Myometrial cell (primary cell): ENCODE measurements around the gene ACVR2B.

DNA sequence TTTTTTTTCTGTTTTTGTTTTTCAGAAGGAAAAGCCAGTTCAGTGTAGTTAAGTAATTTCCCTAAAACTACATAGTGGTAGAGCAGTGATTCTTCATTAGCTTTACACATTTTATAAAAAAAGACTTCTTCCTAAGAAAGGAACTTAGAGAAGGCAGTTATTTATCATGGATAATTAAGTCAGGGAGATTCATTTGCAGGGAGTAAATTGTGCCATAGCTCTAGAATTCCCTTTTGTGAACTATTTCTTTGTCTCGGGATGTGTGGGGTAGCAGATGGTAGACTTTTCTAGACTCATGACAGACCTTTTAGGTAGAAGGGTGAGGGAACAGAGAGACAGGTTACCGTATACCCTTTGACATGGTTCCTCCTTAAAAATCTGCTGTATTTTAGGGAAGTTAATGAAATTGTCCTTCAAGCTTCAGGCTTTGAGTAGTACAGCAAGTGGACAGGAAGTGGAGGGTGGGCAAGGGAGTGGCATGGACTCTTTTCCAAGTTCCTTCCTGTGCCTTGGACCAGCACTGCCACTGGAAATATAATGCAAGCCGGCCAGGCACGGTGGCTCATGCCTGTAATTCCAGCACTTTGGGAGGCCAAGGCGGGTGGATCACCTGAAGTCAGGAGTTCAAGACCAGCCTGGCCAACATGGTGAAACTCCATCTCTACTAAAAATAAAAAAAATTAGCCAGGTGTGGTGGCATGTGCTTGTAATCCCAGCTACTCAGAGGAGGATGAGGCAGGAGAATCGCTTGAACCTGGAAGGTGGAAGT lies 87.3 kb downstream of the GOLGA4 start:
- RAMPAGE, long total RNA: no peak

- RAMPAGE, long total RNA: no peak
Measured at GRCh38 chr3:37344568-37344901, 101.5 kb downstream of the GOLGA4 start.

DNA sequence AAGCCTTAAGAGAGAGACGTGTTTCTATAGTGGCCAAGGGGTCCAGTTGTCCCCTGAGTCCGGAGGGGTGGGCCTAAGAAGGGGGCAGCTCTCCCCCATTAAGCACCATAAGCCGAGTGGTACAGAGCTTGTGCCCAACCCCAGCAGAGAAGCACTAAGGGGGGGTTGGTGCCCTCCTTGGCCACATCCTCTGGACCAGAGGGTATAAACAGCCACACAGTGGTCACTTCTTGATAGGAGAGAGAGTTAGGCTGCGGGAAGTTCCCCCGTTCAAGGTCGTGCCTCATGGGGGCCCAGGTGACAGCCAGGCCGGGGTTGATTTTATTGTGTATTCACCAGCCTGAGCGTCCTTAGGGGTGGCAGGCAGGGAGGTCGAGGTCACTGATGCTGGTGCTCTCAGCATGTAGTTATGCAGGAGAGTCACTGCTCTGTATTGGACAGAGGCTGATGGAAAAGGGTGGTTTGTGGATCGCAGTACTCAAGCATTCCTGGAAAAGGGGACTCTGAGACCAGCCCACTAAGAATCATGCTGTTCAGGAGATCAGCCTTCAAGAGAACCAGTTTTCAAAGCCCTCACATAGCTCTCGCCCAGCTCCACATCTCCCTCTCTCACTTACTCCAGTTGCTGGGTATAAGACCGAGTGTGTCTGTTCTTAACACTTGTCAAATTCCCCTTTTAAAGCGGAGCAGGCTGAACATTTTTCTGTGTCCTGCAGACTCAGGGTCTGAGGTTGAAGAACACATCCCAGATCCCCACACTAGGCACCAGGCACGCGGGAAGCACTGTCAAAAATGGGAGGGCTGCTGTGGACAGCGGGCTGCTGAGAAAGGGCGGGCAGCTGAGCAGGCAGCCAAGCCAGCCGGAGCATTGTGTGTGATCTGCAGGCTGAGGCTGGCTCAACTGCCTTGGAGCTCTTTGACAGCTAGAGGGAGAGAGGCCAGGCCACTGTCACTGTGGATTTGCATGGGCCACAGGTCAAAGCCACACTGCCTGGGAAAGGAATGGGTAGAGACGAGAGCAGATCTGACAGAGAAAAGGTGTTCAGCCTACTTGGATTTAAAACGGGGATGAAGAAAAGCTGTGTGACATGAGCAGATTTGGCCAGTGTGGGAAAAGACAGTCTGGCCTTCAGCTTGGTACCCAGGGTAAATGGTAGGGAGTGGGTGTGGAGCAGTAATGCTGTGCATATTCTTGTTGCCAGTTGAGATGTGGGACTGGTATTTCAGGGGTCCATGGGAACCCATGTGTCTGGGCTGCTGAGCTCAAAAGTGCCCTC lies 1.8 kb downstream of the ITGA9 start:
- RAMPAGE, long total RNA: no peak

- RAMPAGE, long total RNA: no peak
Measured at GRCh38 chr3:37694338-37694778, 167.3 kb upstream of the CTDSPL start.

DNA sequence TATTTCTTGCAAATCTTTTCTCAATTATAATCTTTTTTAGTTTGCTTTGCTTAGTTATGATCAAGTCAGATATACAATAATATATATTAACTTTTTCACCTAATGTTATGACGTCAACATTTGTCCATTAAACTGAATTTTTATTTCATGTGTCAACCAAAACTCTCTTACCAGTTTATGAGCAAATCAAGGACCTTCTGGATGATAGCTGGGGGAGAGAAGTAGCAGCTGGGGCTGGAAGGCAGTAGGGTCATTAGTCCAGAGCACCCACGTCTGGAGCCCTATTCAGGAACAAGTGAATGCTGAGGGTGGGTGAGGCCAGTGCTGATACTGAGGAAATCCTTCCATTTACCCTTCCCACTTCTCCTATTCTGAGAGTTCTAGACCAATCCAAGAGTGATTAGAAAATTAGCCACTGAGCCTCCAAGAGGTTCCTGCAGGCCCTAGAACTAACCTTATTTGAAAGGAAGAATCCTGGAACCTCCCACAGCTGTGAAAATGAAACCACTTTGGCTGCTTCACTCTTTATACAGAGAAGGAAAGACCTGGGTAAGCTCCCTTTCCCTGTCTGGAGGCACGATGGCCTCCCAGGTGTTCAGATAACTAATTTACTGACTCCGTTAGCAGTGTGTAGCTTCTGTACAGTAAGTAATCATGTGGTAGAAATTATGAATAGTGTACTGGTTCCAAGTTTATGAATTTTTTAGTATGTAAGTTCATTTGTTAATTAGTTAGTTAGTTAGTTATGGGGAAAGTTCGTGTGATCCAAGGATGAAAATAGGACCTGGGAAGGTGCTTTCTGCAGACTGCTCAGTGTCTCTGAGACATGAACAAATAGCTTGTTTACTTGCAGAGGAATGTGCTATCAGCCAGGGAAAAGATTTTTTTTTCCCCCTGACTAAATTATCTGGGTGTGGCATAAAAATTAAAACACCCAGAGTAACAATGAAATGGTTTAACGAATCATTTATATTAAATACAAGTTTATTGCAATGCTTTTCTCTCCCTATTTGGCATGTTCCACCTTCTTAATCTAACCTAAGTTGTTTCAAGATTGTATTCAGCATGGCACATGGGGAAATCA lies 46.0 kb upstream of the VILL start:
- RAMPAGE, long total RNA: no peak

- RAMPAGE, long total RNA: no peak
Measured at GRCh38 chr3:37979940-37980581, 10.5 kb upstream of the VILL start.

- RAMPAGE, long total RNA: no peak
Measured at GRCh38 chr3:37990974-37991866, 634 bp downstream of the VILL start.

- RAMPAGE, long total RNA: no peak
Measured at GRCh38 chr3:37992596-37993193, 2.1 kb downstream of the VILL start.

GRCh38 chr3:38116150-38117117 lies 20.5 kb downstream of the ACAA1 start:
- RAMPAGE, long total RNA: no peak

DNA sequence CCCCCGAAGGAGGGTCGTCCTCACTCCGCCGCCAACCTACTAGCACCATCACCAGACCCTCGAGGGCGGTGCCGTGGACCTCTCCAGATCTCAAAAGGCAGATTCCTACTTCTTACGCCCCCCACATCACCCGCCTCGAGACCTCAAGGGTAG lies 206 bp upstream of the MYD88 start:
- RAMPAGE, long total RNA: no peak

- RAMPAGE, long total RNA: no peak
Measured at GRCh38 chr3:38164276-38165330, 734 bp upstream of the OXSR1 start.

DNA sequence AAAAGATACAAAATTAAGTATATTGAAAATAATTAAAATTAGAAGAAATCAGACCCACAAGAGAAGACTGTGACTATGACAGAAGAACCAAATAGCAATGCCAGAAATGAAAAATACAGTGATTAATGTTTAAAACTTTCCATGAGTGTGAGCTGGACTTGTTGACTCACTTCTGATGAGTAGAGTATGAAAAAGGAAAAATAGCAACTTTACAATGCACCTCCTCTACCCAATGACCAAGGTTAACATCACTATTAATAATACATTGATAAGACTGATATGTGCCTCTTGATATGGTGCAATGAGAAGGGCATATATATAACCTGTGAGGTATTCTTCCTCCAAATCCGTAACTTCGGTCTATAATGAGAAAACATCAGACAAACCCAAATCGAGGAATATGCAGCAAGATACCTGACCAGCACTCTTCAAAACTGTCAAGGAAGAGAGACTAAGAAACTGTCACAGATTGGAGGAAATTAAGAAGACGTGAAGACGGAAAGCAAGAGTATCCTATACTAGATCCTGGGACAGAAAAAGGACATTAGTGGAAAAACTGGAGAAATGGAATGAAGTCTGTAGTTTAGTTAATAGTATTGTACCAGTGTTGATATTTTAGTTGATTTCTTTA lies 39.2 kb upstream of the SLC22A13 start:
- RAMPAGE, long total RNA: no peak

GRCh38 chr3:38348809-38349313 lies 2.3 kb downstream of the XYLB start:
- RAMPAGE, long total RNA: no peak

- RAMPAGE, long total RNA: no peak
Measured at GRCh38 chr3:38453444-38454121, at the start of gene ACVR2B. Gene ACVR2B (plus strand): TSS chr3:38453890.

DNA sequence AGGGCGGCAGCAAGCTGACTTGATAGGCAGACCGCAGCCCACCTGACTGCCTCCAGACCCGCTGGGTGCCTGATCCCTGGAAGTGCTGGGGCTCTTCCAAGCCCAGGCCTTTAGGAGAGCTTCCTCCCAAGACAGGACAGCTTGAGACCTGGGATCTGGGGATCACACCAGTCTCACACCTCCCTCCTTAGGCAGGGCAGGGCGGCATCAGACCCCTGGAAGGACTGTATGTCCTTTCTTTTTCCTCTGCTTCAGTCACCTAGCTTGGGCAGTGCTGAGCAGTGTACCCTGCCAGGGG lies 2.1 kb downstream of the ACVR2B start:
- RAMPAGE, long total RNA: no peak

DNA sequence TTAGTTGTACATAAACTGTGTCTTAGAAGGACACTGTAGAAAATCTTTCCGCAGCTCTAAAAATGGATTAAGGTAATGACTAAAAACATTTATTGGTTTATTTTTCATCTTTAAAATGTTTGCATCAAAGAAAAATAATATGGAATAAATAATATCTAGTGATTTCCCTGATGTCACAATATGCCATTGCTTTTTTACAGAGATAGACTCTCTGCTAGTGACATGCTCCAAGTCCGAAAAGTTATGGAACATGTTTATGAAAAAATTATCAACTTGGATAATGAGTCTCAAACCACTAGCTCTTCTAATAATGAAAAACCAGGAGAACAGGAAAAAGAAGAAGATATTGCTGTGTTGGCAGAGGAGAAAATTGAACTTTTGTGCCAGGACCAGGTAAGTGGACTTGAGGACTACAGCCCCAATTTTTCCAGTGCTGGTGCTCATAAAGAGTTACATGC lies 13.7 kb downstream of the GORASP1 start:
- RAMPAGE, long total RNA: no peak

GRCh38 chr3:39147476-39148164 lies 5.8 kb downstream of the CSRNP1 start:
- RAMPAGE, long total RNA: no peak

DNA sequence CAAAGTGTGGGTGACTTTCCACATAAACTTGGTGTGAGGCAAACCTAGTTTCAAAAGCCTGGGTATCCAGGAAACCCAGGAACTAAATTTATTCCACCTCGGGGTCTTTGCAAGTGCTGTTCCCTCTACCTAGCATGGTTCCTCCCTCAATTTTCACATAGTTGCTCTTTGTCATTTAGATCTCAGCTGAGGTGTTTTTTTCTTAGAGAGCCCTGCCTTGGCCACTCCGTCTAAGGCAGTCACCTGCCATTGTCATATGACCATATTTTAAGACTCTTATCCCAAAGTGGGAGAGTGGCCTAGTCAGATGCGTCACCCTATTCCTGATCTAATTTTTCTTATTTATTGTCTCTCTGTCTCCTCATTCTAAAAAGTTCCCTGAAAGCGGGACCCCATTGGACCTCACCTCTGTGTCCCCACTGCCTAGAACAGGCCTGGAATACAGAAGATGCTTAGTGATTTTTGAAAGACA lies 10.1 kb downstream of the XIRP1 start:
- RAMPAGE, long total RNA: no peak

- RAMPAGE, long total RNA: no peak
Measured at GRCh38 chr3:39267725-39268492, 11.9 kb downstream of the CX3CR1 start.

- RAMPAGE, long total RNA: no peak
Measured at GRCh38 chr3:39281478-39281984, 1.7 kb upstream of the CX3CR1 start.